Rectum (tissue), 1 donor: ENCODE measurements around a stretch of chr11.

- PRO-cap, result no peak
Measured at GRCh38 chr11:75979132-75979939, 164.3 kb downstream of the UVRAG start.

GRCh38 chr11:76005689-76005932 is 190.6 kb downstream of the UVRAG start:
- PRO-cap, result no peak

DNA sequence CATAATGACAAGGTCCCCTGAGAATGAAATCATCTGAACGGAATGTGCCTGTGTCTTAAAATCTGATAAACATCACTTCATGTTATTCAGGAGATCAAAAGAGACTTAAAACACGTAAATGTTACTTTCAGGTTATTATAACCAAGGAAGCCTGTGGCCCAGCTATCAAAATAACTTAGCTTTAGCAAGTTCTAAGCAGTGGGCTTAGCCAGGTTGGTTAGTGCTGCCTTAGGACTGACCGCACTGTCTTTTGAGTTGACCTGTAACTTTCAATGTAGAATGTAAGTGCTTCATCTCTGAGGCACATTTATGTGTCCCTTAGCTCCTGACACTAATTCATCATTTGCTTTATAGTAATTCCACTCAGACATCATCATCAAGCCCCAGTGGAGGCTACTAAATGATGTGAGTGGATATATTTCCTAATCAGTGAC is 122.5 kb downstream of the WNT11 start:
- PRO-cap, result no peak

DNA sequence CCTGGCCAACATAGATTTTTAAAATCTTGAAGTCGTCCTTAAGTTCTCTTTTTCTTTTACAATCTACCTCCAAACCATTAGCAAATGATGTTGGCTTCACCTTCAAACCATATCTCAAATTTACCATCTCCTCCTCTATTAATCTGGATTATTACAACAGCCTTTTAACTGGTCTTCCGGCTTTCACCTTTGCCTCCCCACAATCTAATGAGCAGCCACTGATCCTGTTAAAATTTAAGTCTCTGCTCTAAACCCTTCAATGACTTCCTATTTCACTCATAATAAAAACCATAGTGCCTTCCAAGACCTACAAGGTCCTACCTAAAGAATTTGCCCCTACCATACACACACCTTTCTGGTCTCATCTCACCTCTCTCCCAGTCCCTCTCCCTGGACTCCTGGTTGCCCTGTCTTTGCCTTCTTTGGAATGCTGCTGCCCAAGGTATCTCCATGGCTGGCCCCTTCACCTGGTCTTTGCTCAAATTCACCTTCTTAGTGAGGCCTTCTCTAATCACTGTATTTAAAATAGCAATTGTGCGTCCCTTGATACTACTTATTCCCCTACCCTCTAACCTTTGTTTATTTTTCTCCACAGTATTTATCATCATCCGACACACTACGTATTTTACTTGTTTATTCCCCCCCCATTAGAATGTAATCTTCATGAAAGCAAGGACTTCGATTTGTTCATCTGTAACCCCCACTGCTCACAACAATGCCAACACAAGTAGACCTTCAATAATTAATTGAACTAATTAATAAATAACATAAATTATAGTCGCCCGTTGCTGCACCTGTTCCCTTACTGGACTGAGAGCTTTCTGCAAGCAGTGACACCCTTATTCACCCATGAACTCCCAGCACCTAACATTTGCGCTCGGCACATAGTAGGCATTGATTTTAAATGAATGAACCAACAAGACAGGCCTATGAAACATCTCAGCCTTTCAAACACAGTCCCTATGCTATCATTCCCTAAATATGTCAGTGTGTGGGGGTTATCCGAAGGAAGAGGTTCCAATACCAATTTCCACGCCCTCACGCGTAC is 1.5 kb downstream of the THAP12 start:
- PRO-cap, result no peak

- PRO-cap, result bidirectional peak, plus-strand start at chr11:76445886, minus-strand start at chr11:76445775
Measured at GRCh38 chr11:76445321-76446154, 720 bp downstream of the EMSY start.

GRCh38 chr11:76592970-76593569 is 77.5 kb downstream of the LRRC32 start:
- PRO-cap, result bidirectional peak, plus-strand start at chr11:76593294, minus-strand start at chr11:76593094

GRCh38 chr11:76602160-76603245 is 68.0 kb downstream of the LRRC32 start:
- PRO-cap, result bidirectional peak, plus-strand start at chr11:76602658, minus-strand start at chr11:76602425

DNA sequence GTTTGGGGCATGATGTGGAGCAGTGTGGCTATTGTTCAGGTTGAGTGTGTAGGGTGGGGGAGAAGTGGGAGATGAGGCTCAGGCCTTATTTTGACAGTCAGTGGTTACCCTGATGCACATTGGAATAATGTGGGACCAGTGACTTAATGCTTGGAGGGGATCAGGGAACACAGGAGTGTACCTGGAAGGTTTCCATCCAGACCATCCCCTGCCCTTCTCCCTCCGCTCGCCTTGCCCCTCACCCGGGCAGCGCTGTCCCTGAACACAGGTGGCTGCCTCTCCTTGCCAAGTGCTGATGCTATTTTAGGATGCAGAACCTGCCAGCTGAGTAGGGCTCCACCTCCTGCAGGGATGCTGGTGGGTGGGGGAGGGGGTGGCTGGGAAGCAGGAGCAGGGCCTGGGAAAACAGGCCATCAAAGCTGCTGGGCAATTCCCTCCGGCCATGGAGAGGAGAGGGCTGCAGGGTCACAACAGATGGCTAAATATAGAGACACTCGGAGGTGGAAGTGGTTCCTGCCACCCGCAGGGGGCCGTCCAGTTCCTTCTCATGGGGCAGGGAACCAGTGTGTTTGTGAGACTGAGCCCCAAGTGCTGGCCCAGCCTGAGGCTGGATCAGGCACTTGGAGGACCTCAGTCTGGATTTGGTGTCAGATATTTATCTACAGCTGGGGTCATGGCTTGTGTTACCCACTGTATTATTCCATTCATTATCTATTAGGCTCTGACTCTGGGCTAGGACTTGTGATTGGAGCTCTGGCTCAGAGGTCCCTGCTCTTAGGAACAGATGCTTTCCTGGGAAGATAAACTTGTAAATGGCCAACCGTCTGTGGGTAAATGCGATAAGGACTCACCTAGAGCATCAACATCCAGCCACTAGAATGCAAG is 59.6 kb downstream of the LRRC32 start:
- PRO-cap, result no peak

DNA sequence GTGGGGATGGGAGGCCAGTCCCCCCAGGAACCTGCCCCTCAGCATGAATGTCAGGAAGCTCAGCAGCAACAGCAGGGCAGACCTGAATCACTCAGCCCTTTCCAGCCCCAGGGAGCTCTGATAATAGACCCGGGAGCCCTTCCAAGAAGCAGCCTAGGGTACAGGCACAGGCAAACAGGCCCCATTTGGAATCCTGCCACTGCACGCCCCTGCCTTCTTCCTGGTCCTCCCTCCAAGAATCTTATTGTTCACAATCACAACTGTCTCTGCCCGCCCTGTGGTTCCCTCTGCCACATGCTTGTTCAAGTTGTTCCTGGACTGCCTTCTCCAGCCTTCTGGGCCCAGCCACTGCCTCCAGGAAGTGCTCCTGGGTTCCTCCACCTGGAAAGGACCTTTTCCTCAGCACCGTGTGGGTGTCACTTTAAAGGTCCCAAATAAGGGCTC is 54.6 kb downstream of the LRRC32 start:
- PRO-cap, result no peak

DNA sequence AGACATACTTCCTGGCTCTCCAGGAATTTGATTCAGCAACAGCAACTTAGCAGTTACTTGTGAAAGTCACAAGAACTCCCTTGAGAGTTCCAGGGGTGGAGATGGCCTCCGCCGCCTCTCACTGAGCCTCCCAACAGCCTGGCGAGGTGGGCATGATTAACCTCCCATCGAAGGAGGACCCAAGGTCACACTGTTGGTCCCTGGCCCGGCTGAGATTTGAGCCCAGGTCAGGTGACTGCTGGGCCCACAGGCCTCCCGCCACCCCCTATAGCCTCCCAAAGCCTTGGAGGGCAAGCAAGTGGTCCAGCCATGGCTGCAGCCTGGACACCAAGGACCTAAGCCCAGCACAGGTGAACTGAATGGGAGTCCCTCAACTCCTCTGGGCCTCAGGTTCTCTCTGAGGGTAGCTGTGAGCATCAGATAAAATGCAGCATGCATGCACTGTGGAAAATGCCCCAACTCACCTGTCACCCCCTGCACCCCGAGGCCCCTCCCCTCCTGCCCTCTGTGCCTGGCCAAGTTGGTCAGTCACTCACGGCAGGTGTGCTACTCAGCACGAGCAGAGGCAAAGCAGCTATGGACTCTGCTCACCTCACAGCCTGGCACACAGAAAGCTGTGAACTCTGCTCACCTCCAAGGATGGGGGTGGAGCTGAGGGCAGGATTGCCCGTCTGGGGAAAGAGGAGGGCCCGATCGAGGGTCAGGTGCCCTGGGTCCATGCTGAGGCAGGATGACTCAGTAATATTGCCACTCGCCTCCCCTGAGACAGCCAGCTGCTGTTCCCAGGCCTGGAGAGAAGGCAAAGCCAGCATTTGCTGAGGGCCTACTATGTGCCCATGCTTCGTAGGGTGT is 13.8 kb upstream of the TSKU start:
- PRO-cap, result bidirectional peak, plus-strand start at position 750 of the sequence, minus-strand start at position 601 of the sequence

DNA sequence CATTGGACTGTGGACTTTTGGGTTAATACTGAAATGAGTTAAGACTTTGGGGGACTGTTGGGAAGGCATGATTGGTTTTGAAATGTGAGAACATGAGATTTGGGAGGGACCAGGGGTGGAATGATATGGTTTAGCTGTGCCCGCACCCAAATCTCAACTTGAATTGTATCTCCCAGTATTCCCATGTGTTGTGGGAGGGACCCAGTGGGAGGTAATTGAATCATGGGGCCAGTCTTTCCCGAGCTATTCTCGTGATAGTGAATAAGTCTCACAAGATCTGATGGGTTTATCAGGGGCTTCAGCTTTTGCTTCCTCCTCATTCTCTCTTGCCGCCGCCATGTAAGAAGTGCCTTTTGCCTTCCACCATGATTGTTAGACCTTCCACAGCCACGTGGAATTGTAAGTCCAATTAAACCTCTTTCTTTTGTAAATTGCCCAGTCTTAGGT is 9.2 kb downstream of the TSKU start:
- PRO-cap, result no peak

GRCh38 chr11:76801079-76801766 is 18.1 kb downstream of the TSKU start:
- PRO-cap, result no peak

DNA sequence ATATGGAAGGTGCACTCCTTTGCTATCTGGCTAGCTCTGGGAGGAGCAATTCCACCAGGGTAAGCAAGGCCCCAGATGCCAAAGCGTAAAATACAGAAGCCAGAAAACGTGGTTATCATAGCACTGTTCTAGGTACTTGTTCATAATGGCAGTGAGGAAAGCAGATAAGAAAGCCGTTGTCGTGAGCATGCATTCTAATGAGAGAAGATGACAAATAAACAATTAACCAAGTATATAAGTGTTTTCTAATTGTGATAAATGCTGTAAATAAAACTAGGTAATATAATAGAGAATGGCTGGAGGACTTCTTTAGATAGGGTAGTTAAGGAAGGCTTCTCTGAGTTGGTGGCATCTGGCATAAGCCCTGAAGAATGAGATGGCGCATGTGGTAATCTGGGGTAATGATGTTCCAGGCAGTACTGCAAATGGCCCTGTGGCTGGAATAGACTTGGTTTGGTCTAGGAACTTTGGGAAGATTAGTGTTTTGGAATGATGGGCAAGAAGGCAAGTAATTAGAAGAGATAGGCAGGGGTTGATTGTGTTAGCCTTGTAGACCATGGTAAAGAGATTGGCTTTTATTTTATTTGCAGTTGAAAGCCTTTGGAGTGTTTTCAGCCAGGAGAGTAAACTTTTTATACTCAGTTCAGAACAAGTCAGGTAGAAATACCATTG is 25.2 kb downstream of the ACER3 start:
- PRO-cap, result no peak

GRCh38 chr11:77064500-77065034 is 2.2 kb upstream of the CAPN5 start:
- PRO-cap, result no peak

- PRO-cap, result unidirectional peak, plus-strand start at chr11:77211616
Measured at GRCh38 chr11:77211228-77211908, 83.3 kb downstream of the MYO7A start.

GRCh38 chr11:77284853-77285329 is 16.6 kb downstream of the GDPD4 start:
- PRO-cap, result no peak

DNA sequence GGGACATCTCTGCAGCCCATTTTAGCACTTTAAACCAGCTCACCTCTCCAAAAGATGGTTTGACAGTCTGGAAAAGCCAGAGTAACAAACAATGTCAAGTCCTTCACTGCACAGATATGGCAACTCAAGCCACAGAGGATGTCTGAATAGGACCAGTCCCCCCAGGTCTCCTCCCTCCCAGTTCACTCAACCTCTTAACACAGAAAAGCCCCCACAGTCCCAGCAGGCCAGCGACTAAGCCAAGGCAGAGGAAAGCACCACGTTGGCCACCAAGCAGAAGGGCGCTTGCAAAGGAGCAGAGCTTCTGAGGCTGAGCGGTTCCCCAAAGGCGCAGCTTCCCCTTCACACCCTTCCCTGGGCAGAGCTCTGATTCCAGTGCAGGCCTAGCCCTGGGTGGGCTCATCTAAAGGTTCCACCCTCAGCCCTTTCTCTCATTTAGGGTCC is 62.7 kb downstream of the PAK1 start:
- PRO-cap, result no peak

DNA sequence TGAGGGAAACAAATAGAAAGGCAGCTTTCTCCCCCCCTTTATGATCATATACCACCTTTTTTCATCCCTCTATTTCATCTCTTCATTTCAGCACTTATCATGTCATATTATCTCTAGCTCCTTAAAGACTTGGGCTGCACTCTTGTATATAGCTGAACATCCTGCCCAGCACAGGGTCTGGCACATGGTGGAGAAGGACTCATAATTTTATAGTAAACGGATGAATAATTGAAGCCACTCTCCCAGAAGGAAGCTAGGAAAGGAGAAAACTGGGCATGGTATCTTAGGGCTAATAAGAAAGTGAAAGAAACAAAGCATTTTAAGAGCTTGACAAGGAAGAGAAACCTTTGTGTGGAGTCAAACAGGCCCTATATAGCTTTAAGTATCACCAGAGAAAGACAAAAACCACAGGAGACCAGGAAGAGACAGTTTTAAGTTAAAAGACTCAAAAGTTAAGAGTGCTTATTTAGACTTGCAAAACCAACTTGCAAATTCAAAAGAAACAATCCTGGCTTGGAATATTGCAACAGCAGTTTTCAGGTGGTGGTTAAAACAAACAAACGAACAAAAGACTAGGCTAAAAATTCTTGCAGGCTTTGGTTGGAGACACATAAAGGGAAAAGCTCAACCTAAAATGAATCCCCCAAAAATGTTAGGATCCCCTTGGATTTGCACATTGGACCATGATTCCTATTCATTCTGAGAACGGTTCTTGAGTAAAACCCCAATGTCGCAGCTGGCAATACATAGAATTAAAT is 3.4 kb downstream of the PAK1 start:
- PRO-cap, result bidirectional peak, plus-strand start at position 350 of the sequence, minus-strand start at position 294 of the sequence

GRCh38 chr11:77588772-77589310 is 912 bp upstream of the AQP11 start:
- PRO-cap, result no peak

- PRO-cap, result no peak
Measured at GRCh38 chr11:77656189-77656788, 18.7 kb upstream of the CLNS1A start.